Fibroblast of villous mesenchyme (primary cell): ENCODE measurements around the genes CT47A4, DCAF12L2 and SMARCA1.

- CAGE, long polyA plus RNA, result no peak
Measured at GRCh38 chrX:120971140-120971455, at the start of gene CT47A4. TSS of gene CT47A4 (minus strand) at chrX:120971208.

- CAGE, long polyA plus RNA, result no peak
Measured at GRCh38 chrX:123183363-123183723, 735 bp upstream of the GRIA3 start.

DNA sequence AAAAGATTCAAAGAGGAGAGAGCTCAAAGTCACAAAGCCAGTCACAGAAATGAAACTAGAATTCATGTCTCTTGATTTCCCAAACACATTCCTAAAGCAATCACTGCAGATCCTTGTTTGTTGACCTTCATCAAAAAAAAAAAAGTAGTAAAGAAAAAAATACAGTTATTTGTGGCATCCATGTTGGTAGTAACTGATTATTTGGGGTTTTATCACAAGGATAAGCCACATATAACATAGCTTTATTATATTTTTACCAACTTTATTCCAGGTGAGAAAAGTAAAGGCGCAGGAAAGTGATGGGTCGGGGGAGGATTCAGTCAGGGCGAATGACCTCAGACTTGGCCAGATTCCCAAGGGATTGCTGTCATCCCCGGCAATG, 17.5 kb downstream of the GRIA3 start:
- CAGE, long polyA plus RNA, result no peak

DNA sequence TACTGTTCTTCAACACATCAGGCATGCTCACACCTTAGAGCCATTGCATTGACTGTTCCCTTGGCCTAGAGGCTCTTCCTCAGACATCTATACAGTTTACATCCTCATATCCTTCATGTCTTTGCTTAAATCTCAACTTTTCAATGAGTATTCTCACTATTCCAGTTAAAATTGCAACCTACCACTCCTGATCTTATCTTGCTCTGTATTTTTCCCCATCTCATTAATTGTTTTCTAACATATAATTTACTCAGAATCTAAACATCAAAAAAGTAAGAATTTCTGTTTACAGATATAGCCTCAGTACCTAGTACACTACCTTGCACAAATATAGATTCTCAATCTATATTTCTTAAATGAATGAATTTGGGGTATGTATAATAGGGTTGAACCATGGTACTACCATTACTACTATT, 50.4 kb downstream of the THOC2 start:
- CAGE, long polyA plus RNA, result no peak

- CAGE, long polyA plus RNA, result no peak
Measured at GRCh38 chrX:123694549-123695020, 38.3 kb downstream of the THOC2 start.

GRCh38 chrX:123906395-123906881, 46.6 kb downstream of the XIAP start:
- CAGE, long polyA plus RNA, result no peak

GRCh38 chrX:124090396-124090960, 129.0 kb downstream of the STAG2 start:
- CAGE, long polyA plus RNA, result no peak

DNA sequence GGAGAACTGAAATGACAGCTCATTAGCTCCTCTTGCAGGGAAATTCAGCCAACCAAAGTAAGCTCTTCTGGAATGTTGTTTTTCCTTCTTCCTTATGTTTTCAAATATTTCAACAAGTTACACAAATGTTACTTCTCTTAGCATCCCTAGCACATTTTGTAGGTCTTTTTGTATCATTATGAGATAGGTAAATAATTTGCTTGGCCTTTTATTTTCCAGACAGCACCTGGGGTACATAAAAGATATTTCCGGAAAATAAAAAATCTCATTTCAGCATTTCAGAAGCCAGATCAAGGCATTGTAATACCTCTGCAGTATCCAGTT, 23.6 kb downstream of the SH2D1A start:
- CAGE, long polyA plus RNA, result no peak

- CAGE, long polyA plus RNA, result no peak
Measured at GRCh38 chrX:125202510-125202926, 117.2 kb upstream of the TEX13C start.

- CAGE, long polyA plus RNA, result no peak
Measured at GRCh38 chrX:125203101-125203481, 116.6 kb upstream of the TEX13C start.

DNA sequence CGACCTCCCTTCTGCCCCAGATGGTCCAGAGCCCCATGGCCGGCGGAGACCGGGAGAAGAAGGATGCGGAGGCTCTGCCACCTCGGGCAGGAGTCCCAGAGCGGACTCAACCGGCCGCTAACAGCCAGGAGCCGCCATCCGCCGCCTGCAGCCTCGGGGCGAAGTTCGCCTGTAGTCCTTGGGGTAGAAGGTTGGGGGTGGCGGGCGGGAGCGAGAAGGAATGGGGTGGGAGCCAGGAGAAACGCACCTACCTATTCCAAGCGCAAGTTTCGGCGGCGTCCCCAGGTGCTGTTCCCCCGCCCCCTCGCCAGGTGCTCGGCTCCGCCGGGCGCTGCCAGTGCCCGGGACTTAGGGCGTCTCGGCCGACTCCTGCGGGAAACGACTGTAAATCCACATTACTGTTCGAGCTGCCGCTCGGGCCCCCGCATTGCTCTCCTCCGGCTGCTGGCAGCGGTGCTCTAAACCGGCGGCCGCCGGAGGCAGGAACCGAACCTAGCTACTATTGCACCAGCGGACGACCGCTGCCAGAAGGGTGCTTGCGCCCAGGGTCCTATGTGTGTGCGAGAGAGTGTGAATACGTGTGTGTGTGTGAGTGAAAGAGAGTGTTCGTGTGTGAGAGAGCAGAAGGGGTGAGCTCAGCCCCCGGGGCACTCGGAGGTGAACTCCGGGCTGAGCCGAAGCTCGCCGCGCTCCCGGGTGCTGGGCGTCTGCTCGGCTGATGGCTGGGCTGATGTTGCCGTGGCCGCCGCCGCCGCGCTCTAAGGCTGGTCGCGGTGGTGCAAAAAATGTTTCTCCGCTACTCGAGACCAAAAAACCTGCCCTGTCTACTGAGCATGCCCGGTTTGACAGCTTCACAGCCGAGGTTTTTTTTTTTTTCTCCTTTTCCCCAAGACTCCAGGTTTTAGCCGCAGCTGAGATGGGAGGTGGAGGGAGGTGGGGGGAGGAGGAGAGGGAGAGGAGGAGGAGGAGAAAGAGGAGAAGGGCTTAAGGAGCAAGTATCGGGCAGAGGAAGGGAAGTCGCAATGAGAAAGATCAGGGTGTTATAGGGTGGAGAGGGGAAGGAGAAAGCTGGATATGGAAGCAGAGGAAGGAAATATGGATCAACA, 115.8 kb upstream of the TEX13C start:
- CAGE, long polyA plus RNA, result no peak

DNA sequence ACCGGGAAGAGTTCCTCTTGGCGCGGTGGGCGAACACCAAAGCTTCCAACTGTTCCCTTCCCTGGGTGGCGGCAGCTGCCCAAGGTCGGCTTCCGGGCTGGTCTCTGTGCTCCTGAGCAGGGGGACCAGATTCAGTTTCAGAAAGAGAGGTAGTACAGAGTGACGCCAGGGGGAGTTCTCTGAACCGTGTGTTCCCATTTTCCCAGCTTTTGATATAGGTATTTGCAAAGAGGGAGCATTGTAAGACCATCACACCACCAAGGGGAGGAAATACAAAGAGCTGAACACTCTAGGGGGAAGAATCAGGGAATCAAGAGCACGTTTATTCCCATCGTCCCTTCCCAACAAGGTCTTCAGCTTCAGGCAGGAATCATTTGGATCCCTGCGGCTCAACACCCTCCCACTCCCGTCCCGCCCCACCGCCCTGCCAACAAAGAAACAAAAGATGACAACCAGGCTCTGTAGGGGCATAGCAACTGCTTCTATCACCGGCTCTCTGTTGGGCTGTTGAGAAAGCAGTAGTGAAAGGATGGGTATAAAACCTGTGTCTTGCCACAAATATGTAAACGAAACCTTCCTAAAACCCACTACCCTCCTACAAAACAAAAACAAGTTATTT, 113.5 kb upstream of the TEX13C start:
- CAGE, long polyA plus RNA, result no peak

- CAGE, long polyA plus RNA, result no peak
Measured at GRCh38 chrX:126165712-126166607, at the start of gene DCAF12L2. TSS of gene DCAF12L2 (minus strand) at chrX:126166289.

DNA sequence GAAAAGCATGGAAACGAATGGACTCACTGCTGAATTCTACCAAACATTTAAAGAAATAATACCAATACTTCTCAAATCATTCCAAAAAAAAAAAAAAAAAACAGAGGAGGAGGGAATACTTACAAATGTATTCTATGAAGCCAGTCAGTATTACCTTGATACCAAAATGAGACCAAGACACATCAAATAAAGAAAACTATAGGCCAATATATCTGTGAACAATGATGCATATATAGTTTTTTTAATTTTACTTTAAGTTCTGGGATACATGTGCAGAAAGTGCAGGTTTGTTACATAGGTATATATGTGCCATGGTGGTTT, 339.4 kb downstream of the ACTRT1 start:
- CAGE, long polyA plus RNA, result no peak

DNA sequence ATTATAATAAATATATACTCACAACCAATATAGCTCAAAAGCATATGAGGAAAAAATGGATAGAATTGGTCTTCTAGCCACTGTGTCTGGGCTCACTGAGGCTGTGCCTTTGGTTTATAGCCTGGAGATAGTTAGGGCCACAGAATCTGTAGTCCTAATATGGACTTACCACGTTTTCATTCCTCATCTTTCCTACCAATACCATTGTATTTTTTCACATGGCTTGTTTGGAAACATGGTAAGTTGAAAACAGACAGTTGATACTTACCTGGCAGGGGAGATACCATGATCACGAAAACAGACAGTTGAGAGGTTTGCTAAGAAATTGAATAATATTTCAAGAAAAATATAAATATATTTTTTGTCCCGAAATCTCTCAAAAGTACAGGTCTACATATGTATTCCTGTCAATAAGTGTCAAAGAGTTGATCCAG, 70.3 kb upstream of the ACTRT1 start:
- CAGE, long polyA plus RNA, result no peak

DNA sequence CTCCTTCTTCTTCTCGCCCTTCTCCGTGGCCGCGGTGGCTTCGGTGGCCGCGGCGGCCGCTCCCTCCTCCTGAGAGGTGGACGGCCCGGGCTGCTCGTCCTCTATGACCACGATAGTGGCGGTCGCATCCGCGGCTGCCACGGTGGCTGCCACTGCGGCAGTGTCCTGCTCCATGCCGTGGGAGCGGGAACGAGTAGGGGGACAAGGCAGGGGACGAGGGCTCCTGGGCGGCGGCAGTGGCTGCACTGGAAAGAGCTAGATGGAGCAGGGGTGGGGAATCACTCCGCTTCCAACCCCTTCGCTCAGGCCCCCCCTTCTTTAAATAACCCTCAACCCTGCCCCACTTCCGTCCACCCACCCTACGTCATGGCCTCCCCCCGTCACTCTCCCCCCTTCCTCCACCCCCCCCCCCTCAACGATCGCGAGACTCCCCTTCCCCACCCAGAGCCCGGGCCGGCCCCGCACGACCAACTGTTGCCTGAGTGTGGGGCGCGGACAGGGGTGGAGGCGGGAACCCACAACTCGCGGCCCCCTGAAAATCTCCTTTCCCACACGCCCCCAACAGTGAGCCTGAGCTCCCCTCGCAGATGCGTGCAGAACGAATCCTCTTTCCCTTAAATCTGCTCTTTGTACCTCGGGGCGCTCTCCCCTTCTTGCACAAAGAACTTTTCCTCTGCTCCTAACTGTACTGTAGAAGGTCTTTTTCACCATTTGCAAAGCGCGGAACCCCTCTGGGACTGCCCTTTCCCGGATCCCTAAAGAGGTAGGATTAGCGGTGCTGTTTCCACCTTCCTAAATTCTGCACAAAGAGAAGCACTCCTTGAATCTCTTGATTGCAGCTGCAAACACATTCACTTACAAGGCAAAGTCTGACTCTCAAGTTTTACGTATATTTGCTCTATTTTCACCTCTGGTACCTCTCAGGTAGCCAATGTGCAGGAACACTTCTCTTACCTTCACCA, at the start of gene SMARCA1:
TSS of gene SMARCA1 (minus strand) at position 294 of the 962 bp plus-strand sequence.
- CAGE, long polyA plus RNA, result start-site peak on the minus strand centred at position 272 of the sequence, 53 bp wide, 374 and 369 reads in 2 replicates

DNA sequence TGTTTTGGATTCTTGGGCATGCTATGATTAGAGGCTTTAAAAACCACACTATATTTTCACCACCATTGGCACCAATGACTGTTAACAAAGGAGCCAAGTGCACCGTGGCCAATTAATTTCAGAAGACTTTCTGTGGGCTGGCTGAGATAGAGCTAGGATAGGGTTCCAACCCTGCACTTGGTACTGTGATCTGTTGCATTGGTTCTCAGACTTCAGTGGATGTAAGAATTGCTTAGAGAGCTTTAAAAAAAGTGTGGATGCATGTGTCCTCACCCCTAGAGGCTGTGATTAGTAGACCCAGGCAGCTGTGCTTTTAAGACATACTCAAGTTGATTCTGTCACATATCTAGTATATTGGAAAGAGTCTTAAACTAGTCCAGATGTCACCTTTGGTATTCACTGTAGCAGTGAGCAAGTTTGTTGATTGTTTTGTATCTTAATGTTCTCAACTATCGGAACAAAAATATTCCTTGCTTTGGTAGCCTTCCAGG, 32.5 kb downstream of the OCRL start:
- CAGE, long polyA plus RNA, result no peak

DNA sequence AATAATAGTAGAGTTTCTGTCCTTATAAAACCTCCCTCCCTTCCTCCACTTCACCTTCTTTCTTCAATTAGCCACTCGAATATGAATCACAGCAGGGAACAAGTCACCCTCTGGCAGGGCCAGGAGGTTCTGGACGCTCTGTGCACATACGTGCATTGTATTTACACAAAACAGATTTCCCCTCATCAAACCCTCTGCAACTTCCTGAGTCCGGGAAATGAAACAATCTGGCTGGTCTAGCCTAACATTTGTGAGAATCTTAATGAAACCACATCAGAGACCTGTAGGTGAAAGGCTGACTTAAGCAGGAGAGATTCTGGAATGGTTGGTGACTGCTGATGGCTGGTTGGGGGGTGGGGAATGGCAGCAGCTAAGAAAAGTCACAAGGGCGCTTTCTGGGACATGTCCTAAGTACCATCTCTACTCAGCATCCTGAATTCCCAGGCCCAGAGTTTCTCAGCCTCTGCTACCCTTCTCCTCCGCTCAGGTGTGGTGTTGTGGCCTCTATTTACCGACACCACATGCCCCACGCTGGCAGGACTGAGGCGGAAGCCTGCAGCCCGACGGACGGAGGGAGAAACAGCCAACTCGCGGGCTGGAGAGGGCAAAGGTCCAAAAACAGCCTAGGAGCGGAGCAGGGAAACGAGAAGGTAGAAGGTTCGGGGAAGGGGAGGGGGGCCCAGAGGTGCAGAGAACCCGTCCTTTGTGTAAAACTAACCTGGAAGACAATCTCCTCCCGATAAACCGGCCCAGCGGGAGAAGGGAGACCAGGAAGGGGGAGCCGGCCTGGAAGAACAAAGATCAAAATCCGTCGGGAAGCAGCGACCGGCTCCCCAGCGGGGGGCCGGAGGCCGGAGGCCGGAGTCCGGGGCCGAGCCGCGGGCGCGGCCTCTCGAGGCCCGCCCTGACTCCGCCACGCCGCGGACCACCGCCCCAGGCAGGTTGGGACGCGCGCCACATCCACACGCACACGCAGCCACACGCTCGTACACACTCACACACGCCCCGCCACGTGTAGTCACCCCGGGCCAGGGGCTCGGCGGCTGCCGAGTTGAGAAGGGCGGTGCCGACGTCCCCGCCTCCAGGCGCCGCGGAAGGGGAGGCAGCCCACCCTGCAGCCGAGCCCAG, 781 bp downstream of the ZDHHC9 start:
- CAGE, long polyA plus RNA, result no peak

GRCh38 chrX:129906319-129906878, 435 bp downstream of the UTP14A start:
- CAGE, long polyA plus RNA, result no peak

DNA sequence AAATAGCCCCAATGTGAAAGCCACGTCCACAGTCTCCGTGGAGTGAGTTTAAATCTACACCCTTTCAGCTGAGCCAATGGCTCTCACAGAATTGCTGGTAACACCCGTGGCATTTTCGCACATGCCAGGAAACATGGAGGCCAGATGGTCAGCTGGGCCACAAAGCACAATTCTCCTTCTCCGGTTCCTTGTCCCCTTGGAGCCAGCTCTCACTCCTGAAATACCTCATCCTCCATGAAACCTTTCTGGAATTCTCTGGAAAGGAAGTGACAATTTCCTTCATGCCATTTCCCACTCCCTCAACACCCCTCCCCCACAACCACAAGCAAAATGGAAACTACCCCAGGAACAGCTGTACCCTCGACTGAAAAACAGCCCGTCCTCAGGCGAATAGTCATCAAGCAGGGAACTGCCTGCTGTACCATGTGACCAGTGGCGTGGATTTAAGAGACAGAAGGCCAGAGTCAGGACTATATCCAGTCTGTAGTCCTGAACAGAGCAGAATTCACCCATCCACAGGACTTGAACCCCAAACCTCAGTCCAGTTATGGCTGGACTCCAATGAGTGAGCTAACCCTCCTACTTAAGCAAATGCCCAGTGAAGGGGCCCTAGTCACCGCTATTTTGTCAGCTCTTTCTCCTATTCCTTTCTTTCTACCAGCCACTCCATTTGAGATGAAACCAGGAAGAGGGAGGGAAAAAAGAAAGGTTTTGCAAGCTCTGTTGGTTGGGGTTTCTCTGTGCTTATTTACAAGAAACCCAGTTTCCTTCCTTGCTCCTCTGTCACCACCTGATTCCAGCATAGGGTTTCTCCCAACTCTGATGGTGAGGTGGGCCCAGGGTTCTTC, 24.6 kb downstream of the ELF4 start:
- CAGE, long polyA plus RNA, result no peak